ENCODE measurements around the gene ZNF839.

DNA sequence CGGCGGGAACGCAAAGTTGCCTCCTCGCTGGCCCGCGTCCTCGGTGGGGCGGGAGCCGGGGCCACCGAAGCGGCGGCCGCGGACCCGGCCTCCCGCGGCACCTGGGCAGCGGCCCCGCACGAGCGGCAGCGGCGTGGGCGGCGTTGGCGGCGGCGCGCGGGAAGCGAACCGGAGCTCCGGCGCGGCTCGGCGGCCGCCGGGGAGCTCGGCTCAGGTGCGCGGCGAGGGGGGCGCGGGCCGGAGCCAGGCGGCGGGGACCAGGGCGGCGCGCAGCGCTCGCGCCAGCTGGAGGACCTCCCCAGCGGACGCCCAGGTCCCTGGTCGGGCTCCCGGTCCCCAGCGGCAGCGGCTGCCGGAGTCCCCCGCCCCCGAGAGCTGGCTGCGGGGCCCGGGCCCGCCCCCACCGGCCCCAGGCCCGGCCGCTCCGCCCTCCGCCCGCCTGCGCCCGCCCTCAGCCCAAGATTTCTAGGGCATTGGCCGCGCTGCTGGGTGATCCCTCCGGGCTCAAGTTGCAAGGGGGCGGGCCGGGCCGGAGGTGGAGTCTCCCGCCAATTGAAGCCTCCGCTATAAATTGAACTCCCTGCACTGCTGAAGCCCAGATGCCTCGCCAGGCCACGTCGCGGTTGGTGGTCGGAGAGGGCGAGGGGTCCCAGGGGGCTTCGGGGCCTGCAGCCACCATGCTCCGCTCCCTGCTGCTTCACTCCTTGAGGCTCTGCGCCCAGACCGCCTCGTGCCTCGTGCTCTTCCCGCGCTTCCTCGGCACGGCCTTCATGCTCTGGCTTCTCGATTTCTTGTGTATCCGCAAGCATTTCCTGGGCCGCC is 200.4 kb upstream of the PPP2R5C start:
- PRO-cap, result bidirectional peak, plus-strand start at position 598 of the sequence, minus-strand start at position 319 of the sequence

DNA sequence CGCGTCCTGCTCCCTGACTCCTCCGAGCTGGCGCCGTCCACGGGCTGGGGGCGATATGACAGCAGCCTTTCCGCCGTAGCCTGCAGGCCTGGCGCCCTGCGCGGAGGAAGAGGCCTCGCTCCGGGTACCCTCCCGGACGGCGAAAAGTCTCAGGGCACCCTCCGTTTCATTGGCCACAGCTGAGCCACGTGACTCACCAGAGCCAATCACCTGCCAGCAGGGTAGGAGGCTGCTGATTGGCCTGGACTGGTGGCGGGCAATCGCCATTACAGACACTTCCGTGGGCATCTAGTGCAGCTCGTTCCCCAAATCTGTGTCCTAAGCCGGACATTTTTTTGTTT is 177.0 kb upstream of the PPP2R5C start:
- PRO-cap, result no peak

GRCh38 chr14:101689764-101690242 is 71.7 kb upstream of the PPP2R5C start:
- PRO-cap, result no peak

- PRO-cap, result no peak
Observed at GRCh38 chr14:101767317-101768137, 6.0 kb downstream of the PPP2R5C start.

DNA sequence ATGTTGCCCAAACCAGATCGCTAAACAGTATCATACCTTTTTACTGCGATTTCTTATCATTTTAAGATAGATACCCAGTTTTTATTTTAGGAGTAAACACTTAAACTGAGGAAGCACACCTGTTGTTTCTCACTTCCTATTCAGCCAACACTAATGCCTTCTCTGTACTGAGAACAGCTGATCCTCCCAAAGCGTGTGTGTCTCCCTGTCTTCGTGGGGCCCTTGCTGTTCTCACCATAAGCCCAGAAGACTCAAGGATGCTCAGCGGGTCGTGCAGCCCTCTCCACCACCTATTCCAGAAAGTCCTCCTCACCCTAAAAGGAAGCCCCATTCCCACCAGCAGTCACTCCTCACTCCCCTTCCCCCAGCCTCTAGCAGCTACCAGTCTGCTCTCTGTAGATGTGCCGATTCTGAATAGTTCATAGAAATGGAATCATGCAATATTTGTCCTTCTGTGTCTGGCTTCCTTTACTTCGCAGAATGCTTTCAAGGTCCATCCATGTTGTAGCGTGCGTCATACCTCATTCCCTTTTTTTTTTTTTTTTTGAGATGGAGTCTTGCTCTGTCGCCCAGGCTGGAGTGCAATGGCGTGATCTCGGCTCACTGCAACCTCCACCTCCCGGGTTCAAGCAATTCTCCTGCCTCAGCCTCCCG is 15.0 kb downstream of the PPP2R5C start:
- PRO-cap, result no peak

- PRO-cap, result no peak
Observed at GRCh38 chr14:101780975-101781697, 19.6 kb downstream of the PPP2R5C start.

GRCh38 chr14:101811251-101811786 is 49.8 kb downstream of the PPP2R5C start:
- PRO-cap, result no peak

GRCh38 chr14:101822765-101823376 is 61.4 kb downstream of the PPP2R5C start:
- PRO-cap, result no peak

GRCh38 chr14:101823377-101824161 is 62.1 kb downstream of the PPP2R5C start:
- PRO-cap, result unidirectional peak, plus-strand start at chr14:101823917

- PRO-cap, result no peak
Observed at GRCh38 chr14:101839669-101840260, 78.3 kb downstream of the PPP2R5C start.

DNA sequence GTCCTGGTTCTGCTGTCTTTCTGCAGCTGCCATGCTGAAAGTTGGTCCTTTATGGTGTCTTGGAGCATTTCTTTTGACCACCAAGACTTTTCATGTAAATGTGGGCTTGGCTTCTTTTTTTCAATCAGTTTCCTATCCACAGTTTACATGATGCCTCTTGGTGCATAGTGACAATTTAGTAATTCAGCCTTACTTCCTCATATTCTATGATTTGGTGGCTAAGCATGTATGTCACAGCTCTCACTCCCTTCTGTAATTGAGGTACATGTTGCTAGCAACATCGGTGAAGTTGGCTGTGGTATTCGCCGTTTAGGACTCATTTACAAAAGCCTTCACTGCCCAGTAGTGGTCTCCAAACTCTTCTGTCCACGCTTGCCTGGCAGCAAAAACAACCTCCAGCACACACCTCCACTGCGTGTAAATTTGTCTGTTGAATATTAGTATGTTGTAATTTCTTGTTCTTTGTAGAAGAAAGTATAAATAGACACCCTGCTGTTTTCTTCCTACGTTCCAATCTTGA is 90.3 kb downstream of the PPP2R5C start:
- PRO-cap, result no peak

DNA sequence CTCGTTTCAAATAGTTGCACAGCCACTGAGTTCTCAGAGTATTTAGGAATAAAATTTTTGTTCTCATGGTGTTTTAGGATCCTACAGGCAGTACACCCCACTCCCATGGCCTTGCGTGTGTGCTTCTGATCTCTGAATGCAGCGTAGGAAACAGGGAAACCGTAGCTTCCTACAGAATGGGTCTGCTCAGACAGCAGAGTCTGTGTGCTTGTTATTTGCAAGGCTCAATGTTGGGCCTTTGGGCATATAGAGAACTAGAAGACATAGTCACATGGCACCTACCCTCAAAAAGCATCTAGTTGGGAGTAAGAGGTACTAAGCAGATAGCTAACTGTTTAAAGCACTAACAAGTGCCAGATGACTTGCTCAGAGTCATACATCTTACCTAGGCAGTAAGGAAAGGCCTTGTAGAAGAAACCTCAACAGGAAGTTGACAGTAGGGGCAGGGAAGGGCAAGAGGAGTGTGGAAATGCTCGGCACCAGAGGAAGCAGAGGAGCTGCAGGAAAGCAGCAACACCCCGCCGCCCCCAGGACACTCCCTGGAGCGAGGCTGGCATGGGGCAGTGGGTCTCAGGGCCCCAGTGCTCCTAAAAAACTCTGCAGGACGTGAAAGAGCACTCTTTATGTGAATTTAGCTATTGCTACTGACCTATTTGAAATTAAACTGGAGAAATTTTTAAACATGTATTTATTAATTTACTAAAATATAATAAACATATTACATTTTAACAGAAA is 92.8 kb downstream of the PPP2R5C start:
- PRO-cap, result no peak

DNA sequence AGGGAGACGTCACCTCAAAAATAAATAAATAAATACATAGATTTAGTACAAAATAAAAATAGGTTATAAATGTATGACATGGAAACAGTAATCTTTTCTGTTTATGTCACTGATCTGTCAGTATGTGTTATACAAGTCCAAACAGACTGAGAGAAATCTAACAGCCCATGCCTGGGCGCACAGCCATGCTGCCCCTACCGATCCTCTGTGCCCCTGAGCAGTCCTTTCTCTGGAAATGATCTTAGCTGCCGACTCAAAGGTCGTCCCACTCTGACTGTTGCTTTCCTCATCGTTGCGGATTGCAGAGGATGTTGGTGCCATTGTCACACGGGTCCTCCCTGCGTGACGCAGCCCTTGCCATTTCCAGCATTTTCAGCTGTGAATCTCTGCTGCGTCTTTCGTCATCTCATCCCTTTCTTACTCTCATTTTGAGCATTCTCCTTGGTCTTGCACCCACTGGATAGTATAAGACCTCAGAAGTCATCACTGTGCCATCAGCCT is 82.9 kb upstream of the DYNC1H1 start:
- PRO-cap, result no peak

DNA sequence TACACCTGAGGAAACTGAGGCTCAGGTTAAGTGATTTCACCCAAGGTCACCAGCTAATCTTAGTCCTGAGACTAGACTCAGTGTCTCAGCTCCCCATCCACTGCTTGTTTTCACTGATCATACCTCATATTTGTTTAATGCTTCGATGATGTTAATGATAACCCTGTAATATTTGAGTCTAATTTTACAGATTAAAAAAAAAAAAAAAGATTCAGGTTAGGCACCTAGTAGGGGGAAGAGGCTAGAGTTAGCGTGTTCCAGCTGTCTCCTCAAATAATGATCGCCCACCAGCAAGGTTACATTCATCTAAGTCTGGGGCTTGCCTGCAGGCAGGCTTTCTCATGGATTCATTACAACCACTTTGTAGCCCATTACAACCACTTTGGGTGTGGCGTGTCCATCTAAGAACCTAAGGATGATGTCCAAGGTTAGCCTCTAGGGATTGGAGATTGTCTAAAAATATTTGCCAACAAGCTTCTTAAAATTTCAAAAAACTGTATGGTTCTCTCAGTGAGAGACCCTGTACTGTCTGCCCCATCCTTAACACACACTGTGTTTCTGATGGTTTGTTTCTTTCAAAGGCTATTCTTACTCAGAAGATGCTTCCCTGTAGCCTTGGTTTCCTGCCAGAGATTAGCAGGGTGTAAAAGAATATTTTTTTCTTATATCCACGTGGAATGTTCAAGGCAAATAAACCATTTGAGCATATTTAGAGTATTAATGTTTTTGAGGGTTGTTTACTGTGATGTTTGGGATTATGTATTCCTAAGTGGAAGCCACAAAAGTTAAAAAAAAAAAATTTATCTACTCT is 1.5 kb downstream of the DYNC1H1 start:
- PRO-cap, result no peak

- PRO-cap, result no peak
Observed at GRCh38 chr14:101997833-101998212, 33.5 kb downstream of the DYNC1H1 start.

DNA sequence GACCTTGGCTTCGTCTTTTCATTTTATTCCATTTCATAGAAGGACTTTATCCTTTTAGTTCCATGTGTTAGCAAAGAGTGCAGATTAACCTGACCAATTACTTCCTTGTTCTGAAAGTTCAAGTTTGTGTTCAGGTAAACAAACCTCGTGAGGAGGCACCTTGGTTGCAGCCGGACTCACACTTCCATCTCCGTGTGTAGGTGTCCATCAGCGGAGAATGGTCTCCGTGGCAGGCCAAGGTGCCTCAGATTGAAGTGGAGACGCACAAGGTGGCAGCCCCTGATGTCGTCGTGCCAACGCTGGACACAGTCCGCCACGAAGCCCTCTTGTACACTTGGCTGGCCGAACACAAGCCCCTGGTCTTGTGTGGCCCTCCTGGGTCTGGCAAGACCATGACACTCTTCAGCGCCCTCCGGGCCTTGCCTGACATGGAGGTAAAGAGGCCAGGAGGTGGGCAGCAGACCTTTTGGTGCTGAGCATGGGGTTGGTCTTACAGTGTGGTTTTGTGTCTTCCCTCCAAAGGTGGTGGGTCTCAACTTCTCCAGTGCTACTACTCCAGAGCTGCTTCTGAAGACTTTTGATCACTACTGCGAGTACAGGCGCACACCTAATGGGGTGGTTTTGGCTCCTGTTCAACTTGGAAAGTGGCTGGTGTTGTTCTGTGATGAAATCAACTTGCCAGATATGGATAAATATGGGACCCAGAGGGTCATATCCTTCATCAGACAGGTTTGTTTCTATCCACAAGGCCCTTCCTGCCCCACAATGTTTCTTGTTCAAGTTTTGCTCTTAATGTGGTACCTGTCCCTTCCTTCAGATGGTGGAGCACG is 52.4 kb downstream of the DYNC1H1 start:
- PRO-cap, result no peak

DNA sequence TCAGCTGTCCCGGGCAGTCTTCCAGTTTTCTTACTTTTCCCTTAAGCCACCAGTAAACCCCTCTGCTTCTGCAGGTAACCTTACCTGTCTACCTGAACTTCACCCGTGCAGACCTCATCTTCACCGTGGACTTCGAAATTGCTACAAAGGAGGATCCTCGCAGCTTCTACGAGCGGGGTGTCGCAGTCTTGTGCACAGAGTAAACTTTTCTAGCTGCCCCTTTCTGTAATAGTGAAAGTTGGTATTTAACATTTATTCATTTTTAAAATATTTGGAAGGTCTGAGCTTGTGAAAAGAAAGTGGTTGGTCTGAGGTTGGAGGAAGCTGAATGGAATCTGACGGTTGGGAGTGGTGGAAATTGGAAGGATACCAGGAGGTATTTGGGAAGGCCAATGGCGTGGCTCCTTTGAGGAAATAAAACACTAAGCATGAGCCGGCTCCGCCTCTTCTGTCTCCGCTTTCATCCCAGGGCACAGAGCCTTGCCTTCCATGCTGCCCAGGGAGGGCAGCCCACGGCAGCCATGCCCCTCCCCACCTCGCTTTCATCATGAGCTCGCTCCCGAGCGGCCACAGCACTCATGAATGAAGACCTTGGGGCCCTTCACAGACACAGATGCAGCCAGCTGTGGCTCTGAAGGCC is 36.4 kb downstream of the HSP90AA1 start:
- PRO-cap, result no peak

DNA sequence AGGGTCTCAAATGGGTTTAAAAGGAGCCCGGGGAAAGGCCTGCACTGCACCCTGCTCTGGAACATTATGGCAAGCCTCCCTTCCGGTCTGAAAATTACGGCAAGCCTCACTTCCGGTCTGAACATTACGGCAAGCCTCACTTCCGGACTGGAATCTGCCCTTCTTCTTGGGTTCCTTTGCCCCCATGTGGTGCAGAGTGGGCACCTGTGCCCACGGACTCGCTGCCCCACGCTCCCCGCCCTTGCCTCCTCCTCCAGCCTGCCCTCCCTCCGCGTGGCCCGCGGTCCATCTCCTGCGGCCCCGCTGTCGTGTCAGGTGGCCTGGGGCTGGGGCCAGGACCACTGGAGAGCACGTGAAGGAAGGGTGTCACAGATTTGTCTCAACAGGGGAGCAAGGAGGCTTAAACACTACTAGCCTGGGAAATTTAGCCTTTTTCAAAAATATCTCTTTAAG is 77.4 kb downstream of the MOK start:
- PRO-cap, result no peak

GRCh38 chr14:102318998-102320058 is at the start of gene ZNF839:
ZNF839 (plus strand) TSS chr14:102319746.
- PRO-cap, result bidirectional peak, plus-strand start at chr14:102319766, minus-strand start at chr14:102319658

GRCh38 chr14:102379035-102380137 is 16.6 kb downstream of the TECPR2 start:
- PRO-cap, result no peak